Brain (tissue), 1 donor: ENCODE results near the genes POMC and GAREM2.

DNA sequence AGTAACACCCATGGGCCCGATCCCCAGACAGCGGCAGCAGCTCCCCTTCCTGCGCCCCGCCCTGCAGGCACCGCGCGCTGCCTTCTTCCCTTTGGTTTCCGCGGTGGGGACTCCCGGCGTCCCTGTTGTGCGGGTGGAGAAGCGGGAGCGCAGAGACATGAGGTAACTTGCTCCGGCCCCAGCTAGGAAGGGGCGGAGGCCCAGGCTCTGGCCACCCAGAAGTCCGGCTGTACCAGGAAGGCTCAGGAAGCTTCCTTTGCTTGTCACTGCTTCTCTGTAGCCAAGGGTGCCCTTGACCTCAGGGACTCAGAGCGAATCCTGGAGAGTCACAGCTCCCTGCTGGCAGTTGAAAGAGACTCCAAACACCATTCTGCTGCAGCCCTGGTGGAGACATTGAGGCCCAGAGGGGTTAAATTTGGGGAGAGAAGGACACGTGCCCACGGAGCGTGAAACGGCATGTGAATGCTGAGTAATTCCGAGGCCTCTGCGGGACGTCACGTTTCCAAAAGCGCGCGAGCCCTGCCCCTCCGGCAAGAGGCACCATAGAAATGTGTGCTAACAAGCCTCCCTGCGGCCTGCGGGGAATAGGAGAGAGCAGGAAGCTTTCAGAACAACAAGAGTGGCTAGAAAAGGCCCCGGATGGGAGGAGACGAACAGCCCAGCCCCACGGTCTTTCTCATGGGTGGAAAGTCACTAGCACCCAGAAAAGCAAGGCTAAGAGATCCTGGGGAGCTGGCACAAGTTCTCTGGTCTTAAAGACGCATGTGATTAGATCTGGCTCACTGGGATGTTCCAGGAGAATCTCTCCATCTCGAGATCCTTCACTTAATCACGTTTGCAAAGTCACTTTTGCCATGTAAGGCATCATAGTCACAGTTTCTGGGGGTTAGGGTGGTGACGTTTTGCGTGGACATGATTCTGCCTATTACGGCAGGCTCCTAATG lies 6.8 kb upstream of the ADCY3 start:
- RRBS, result 10% methylated on average over 10 of the region's 41 CpGs

GRCh38 chr2:24980667-24980992 lies 8.9 kb upstream of the DNAJC27 start:
- RRBS, result no CpG with 5 or more reads among the region's 4 CpGs

GRCh38 chr2:24984795-24985453 lies 13.2 kb upstream of the DNAJC27 start:
- RRBS, result no CpG with 5 or more reads among the region's 9 CpGs

GRCh38 chr2:25168222-25169126 lies at the start of gene POMC:
POMC (minus strand) TSS chr2:25168580.
- RRBS, result 2% methylated on average over 14 of the region's 79 CpGs

DNA sequence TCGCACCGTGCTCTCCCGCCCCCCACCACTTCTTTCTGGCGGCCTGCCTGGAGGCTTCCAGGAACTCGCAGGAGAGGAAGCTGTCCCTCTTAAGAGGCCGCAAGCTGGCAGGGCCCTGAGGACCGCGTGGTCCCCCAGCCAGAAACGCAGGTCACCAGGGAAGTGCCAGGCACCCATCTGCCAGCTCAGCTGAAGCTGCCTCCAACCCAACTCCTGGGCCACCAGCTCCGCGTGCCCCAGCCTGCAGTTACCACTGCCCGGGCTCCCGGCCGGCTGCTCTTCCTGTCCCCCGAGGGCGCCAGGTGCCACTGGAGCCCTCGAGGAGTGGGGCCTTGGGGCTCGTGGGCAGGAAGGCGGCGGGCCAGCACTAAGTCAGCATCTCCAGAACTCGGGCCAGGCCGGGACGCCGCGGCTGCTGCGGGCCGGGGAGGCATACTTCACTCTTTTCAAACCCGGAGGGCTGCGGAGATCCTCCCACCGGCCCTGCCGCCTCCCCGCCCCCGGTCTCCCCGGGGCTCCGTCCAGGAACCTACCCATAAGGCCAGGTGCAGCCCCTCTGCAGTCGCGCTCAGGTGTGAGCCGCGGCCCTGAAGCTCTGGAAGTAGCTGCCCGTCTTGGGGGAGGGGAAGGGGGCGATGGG lies 83.4 kb upstream of the POMC start:
- RRBS, result no CpG with 5 or more reads among the region's 41 CpGs

DNA sequence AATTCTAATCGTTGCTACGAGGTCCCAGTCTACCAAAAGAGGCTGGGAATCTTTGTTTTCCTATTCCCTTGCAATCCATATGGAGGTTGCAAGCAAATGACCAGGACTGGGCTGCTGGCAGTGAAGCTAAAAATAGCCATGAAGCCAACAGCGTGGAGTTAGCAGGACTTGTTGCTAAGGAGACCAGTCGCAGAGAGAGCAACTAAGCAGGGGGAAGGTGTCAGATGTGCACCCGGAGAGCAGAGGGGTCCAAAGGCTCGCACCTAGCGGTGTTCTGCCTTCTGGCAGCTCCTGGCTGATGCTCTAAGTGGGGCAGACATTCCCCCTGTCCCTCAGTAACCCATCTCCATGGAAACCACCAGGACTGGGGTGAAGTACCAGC lies 84.7 kb downstream of the DNMT3A start:
- RRBS, result no CpG with 5 or more reads among the region's 7 CpGs

DNA sequence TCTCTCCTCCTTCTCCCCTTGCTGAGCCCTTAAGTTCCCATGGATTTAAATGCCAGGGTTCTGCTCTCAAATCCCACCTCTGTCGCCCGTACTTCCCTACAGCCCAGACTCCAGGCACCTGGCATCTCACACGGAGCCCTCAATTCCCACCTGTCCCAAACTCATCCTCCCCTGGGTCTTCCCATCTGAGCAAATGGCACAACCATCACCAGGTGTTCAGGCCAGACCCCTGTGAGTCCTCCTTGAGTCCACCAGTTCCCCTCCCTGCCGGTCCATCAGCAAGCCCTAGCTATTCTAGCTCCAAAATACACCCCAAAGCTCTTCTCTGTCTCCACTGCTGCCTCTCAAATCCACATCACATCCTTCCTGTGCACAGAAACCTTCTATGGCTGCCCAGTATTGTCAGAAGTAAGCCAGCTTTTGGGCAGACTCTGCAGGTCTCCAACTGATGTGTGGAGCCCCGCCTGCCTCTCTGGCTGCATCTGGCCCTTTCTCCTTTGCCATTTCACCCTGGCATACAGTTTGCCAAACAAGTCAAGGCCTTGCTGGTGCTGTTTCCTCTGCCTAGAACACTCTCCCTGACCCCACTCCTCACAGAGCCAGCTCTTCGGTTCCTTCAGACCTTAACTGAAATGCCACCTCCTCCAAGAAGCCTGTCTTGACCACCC lies 67.6 kb downstream of the DNMT3A start:
- RRBS, result no CpG with 5 or more reads among the region's 6 CpGs

DNA sequence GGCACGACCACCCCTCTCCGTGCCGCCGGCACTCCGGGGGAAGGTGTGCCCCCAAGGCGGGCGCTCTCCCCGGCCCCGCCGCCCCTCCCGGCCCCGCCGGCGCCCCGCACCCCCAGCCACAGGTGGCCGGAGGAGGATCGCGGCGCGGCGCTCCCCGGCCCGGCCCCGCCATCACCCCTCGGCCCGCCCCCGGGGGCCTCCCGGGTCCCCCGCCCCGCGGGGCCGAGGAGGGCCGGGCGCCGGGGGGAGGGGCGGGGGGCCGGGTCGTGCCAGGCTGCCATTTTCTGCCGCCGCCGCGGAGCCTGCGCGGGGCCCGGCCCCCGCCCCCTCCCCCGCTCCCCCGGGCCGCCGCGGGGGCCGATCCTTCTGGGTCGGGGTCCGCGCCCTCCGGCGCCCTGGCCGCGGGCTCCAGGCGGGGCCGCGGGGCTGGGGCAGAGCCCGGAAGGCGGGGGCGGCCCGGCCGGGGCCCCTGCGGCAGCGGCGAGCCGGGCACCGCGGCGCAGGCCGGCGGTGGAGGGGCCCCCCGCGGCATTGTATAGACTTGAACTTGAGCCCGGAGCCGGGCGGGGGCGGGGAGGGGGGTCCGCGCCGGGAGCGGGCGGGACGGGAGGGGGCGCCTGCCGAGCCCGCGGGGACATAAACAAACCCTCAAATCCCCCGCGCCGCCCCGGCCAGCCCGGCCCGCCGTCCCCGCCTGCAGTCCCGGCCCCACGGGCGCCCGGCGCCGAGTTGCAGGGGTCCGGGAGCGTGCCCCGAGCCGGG lies 571 bp downstream of the DNMT3A start:
- RRBS, result 1% methylated on average over 42 of the region's 110 CpGs

DNA sequence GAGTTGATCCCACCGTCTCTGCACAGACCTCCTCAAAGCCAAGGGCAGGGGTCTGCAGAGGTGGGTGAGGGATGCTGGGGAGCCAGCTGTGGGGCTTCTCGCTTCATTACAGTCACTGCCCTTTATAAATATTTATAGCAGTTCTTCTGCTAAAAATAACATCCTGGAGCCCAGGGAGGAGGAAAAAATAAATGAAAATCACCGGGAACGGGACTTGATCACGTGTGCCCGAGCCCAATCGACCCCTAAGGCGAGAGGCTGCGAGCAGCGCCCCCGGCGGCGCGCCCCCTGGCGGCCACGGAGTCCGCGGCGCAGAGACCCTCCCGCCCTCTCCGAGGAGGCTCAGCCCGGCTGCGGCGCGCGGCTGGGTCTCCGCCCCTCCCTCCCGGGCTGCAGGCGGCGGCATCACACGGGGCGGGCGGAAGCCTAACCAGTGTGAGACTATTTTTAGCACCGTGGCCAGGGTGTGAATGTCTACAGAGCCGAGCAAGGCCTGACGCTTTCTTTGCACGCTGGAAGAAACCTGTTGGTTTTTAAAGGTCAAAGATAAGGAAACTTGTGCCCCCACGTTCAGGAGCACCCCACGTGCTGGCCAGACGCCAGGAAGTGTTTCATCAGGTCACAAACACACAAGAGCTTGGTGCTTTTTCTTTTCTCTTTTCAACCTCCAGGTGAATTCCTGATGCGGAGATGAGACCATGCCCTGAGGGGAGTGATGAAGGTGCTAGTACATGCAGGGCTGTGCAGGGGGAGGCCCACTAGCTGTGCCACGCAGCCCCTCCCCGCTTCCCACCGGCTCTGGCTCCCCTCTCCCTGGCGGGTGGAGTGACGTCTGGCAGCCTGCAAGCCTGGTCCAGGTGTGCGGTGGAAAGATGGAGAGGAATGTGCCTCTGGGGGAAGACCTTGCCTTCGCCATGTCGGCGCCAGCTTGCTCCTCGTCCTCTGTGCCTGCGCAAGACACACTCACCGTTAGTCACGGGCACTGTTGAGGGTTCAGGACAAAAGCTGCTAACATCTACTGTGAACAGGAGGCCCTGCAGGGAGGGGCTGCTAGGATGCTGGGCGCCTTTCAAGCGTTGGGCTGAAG lies 35.2 kb upstream of the DNMT3A start:
- RRBS, result 1% methylated on average over 24 of the region's 56 CpGs

- RRBS, result no CpG with 5 or more reads among the region's 5 CpGs
These were observed 79.0 kb upstream of the DNMT3A start for GRCh38 chr2:25420643-25421232.

GRCh38 chr2:25650257-25650643 lies 23.1 kb downstream of the DTNB start:
- RRBS, result no CpG with 5 or more reads among the region's 3 CpGs

DNA sequence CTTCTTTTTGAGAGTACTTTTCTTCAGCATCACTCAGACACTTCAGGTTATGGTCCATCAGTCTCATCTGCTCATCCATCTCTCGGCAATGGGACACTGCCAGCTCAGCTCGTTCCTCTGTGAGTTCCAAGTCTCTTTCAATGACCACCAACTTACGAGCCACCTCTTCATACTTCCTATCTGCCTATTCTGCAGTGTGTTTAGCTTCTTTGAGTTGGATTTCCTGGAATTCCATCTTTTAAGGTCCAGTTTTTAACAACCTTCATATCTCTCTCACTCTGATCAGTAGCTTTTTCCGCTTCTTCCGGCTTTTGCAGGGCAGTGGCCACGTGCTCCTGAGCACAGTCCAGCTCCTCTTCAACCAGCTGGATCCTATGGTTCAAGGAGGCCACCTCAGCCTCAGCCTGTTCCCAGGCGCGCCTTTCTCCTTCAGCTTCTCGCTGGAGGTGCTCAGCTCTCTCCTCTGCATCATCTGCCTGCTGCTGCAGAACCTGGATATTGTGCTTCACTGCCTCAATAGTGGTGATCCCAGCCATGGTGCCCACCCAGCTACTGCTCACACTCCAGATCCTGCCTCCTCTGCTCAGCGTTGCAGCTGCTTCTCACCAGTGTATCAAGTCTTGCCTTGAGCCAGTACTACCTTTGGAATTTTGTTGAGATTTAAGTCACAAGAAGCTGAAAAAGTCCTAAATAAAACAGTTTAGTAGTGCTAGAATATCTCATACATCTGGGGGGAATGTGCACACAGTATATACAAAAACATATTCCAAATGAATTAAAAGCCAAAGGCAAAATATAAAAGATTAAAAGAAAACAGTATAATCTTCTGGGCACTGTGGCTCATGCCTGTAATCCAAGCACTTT lies 67.9 kb downstream of the ASXL2 start:
- RRBS, result no CpG with 5 or more reads among the region's 10 CpGs

DNA sequence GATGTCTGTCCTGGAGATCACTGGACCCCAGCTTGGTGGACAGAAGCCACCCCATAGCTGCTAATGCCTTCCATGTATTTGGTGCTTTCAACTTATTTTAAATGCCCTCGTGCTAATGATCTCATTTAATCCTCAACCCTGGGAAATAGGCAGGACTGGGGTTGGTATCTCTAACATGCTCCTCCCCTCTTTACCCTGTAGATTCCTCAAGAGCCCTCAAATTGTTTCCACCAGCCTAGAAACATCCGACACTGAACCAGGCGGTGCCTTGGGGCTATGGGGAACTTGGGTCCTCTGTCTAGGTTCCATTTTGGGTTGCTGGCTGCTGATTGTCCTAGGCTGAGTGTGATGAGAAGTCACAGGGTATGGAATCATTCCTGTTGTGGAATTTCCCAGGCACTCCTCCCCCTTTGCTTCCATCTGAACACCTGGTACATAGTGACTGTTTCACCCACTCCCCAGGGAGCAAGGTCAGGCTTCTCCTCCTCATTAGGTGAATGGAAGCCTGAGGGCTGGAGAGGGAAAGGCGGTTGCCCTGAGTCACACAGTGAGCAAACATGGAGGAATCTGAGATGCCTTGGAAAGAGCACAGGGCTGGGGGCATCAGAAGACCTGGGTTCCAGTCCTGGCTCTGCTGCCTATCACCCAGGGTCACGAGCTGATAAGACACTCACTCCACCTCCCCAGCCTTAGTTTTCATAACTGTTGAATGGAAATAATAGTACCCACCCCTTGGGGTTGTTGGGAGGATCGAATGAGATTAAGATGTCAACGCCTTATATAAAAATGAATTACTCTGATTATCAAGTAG lies 4.5 kb downstream of the KIF3C start:
- RRBS, result no CpG with 5 or more reads among the region's 7 CpGs

DNA sequence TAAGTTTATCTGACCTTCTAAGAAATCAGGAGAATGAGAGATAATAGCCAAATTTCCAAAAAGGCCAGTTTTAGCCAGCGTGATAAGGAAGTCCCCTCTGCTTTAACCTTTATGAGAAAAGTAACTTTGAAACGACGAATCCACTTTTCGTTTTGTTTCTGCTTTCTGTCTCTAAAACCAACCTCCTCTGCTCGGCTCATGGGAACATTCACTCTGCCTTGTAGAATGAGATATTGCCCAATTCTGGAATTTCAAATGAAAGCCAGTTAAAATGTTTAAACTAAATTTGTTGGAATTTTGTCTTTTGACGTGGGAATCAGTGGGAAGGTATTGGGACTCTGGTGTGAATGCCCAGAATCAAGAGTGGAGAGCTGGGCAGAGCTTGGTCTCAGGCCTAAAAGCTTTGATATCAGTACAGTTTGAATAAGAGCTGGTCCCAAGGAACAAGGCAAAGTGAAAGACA lies 17.5 kb upstream of the RAB10 start:
- RRBS, result no CpG with 5 or more reads among the region's 6 CpGs

DNA sequence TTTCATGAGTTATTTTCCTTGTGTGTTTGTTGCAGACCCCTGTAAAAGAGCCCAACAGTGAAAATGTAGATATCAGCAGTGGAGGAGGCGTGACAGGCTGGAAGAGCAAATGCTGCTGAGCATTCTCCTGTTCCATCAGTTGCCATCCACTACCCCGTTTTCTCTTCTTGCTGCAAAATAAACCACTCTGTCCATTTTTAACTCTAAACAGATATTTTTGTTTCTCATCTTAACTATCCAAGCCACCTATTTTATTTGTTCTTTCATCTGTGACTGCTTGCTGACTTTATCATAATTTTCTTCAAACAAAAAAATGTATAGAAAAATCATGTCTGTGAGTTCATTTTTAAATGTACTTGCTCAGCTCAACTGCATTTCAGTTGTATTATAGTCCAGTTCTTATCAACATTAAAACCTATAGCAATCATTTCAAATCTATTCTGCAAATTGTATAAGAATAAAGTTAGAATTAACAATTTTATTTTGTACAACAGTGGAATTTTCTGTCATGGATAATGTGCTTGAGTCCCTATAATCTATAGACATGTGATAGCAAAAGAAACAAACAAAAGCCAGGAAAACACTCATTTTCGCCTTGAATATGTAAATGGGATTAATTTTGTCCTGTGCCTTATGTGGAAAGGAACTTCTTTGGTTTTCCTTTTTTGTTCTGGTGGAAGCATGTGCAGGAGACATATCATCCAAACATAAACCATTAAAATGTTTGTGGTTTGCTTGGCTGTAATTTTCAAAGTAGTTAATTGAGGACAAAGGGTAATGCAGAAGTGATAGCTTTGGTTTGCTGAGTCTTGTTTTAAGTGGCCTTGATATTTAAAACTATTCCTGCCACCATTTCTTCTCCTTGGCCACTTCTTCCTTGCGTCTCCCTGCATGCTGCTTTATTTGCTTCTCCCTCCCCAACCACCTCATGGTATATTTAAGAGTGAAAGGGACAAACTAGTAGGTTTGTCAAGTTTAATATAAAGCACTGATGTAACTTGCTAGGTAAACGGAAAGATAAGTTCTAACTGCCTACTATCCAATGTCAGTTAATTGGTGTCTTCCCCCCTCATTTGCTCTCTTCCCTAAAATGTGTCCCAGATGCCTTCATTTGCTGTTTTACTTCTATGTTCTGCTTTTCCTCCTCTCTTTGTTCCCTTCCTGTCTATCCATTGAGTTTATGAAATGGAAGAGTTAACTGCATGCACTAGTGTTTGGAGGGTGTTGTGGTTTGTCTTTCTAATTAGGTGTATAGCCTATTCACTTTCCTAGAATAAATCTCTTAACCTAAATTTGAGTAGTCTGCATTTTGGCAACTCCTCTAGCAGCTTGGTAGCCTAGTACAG lies 37.5 kb upstream of the GAREM2 start:
- RRBS, result no CpG with 5 or more reads among the region's 5 CpGs

GRCh38 chr2:26143794-26144546 lies 28.9 kb upstream of the GAREM2 start:
- RRBS, result no CpG with 5 or more reads among the region's 10 CpGs

DNA sequence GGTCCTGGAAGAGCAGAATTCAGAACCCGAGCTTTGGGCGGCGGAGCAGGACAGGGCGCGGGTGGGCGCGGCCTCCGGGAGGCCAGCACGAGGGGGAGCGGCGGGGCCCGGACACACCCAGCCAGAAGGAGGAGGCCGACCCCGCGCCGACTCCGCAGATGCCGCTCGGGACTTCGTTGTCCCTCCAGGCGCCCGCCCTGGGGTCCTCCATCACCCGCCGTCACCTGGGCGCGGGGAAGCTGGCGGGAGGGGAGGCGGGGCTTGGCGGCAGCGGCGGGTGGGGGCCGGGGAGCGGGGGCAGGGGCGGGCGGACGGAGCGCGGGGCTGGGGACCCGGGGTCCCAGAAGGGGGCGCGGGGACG lies 387 bp upstream of the GAREM2 start:
- RRBS, result 7% methylated on average over 17 of the region's 42 CpGs

DNA sequence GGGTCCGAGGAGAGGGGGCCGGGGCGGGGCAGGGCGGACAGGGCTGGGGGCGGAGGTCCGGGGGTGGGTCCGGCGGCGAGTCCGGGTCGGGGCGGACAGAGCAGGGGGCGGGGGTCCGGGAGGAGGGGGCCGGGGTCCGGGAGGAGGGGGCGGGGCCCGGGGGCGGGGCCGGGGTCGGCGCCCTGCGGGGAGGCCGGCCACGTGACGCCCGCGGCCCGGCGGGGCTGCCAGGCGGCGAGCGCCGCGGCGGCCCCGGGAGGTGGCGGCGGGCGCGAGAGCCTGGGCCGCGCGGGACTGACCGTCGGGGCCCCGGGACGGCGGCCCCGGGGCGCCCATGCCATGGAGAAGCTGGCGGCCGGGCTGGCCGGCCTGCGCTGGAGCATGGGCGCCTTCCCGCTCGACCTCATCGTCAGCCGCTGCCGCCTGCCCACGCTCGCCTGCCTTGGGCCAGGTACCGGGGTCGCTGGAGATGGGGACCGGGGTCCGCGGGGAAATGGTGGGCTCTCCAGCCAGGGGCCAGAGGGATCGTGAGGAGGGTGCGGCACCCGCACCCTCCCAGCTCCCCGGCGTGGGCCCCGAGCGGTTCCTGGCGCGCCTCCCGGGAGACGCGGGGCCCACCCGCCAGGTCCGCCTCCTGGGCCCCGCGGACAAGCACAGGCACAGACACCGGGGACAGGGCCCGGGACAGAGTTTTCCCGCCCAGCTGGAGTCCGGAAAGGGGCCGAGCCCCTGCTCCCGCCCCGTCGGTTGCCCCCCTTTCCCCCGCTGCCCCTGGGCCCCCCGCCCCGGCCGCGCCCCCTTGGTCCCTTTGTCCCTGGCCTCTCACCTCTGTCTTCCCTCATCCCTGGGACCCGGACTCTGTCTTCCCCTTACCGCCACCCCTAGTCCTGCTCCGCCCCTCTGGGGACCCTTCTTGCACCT lies at the start of gene GAREM2:
Gene GAREM2, plus strand, starts transcription at position 207 of the 921 bp plus-strand sequence.
- RRBS, result 2% methylated on average over 63 of the region's 100 CpGs

DNA sequence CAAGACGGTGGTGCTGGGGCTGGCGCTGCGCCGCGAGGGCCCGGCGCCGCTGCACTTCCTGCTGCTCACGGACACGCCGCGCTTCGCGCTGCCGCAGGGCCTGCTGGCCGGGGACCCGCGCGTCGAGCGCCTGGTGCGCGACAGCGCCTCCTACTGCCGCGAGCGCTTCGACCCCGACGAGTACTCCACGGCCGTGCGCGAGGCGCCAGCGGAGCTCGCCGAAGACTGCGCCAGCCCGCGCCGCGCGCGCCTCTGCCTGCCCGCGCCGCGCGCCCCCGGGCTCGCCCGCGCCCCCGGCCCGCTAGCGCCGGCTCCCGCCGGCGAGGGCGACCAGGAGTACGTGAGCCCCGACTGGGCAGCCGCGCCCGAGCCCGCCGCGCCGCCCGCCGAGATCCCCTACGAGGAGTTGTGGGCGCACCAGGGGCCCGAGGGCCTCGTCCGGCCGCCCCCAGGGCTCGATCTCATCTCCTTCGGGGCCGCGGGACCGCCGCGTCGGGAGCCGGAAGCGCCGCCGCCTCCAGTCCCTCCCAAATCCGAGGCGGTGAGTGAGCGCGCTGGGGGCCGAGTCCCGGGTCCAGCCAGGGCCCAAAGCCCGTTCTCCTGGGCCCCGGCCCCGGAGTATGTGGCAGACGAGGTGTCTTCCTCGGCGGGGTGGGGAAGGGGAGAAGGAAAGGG lies 12.0 kb downstream of the GAREM2 start:
- RRBS, result 29% methylated on average over 36 of the region's 103 CpGs

GRCh38 chr2:26193380-26193959 lies 20.6 kb downstream of the GAREM2 start:
- RRBS, result no CpG with 5 or more reads among the region's 9 CpGs